ENCODE measurements around the genes ING4, PIANP, COPS7A, ENO2 and CLEC4D.

DNA sequence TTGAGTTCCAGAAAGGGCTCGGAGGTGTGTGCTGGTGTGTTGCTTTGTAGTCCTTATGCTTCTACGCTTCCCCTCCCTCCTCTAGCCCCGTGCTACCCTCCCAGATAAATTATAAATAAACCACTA lies 4.7 kb upstream of the CHD4 start:
- PRO-cap = no peak

GRCh38 chr12:6641070-6641351 lies 5.3 kb upstream of the LPAR5 start:
- PRO-cap = no peak

DNA sequence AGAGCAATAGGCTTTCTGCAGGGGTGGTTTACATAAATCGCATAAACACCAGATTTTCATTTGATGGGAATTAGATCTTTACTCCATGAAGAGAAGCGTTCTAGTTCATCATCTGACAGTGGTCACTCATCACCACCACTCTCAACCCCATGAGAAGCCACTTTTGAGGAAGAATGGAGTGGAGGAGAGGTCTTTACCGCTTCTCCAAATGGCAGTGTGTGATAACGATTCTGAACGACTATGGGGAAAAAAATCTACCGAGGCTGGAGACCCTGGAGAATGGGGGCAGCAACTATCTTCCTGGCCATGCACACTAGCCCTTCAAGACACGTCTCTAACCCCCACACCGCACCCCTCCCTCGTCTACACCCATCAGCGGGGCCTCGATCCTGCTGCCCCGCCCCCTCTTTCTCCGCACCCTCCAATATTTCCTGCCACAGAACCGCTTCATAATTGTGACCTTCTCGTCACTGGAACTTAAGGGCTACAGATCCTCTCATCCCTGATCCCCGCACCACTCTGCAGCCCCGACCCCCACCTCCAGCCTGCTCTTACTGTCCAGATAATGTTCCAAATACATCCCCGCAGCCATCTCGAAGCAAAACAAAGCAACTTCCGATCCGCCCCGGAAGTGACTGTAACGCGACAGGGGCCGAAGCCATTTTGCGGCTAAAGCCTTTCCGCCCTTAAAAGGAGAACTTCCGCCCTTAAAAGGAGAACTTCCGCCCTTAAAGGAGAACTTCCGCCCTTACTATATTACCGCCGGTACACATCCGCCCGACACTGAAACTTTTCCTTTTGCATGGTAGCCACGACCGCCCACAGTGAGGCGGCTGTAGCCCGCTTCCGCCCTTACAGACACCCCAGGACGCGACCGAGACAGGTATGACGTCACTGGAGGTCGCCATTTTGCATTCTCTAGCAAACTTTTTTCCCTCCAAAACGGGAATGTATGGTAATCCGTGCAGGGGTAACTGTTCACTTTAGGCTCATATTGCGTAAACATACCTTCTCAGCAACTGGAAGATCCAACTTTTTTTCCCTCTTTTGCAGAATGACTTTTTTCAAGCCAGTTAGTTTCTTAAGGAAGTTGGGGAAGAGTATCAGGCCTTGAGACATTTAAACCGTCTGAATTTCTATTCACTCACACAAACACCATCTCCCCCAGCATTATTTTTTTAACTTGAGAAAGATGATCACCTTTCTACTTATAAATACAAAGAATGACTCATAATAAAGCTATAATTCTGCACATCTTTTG lies at the start of gene ING4:
Gene ING4, minus strand, starts transcription at position 610 of the 1,261 bp plus-strand sequence.
- PRO-cap = bidirectional peak, plus-strand start at position 789 of the sequence, minus-strand start at position 605 of the sequence

DNA sequence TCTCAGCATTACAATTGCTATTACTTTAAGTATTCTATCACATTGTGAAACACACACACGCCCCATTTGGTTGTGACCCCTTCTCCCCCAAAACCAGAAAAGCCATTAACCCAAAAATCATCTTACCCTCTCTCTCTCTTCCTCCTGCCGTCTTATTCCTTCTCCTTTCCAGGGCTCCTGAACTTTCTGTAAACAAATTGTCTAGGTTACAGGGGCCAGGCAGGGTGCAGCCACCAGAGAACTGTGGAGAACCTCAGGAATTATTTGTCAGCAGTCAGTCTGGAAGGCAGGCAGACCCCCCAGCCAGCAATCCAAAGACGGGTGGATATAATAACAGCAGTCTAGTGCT lies 1.2 kb downstream of the ZNF384 start:
- PRO-cap = no peak

GRCh38 chr12:6700604-6701350 lies at the start of gene PIANP:
Gene PIANP (minus strand): TSS chr12:6700815.
- PRO-cap = no peak

DNA sequence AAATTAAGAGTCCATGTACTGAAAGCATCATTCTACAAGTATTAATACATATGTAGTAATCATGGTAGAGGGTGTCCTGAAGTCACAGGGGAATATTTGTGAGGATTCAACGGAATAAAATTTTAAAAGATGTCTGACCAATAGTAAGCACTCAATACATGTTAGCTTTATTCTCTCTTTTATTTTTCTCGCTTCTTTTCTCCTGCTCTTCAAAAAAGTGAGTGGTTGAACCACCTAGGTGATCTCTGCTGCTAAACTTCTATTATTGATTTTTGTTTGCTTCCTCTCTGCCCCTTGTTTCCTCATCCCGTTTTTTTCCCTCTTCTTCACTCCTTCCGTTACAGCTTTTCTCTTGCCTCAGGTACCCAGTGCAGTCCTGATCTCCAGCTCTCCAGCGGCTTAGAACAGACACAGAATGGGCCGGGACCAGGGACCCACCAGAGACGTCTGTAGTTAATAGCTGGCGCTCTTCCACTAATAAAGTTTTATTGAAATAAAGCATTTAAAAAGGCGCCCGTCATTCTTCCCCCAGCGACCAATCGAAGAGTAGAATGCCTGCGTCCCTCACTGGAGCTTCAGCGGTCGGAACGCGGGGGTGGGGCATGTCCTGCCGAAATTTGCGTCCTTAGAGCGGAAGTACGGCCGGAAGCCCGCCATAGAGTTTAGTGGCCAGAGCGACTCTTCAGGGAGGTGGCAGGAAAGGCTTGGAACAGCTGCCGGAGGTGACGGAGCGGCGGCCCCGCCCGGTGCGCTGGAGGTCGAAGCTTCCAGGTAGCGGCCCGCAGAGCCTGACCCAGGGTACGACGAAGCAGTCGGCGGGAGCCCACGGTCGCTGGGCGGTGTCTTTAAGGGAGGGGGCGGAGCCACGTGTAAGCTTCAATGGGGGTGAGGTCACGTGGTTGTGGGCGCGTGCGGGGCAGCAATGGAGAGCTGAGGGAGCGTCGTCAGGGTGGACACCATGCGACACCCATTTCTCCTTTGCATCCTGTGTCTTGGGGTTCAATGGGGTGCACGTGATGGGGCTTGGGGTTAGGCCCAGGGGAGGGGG lies at the start of gene COPS7A:
Gene COPS7A, plus strand, starts transcription at position 665 of the 1,048 bp plus-strand sequence.
- PRO-cap = bidirectional peak, plus-strand start at position 784 of the sequence, minus-strand start at position 451 of the sequence

- PRO-cap = no peak
Measured at GRCh38 chr12:6774528-6775507, 2.5 kb downstream of the LAG3 start.

DNA sequence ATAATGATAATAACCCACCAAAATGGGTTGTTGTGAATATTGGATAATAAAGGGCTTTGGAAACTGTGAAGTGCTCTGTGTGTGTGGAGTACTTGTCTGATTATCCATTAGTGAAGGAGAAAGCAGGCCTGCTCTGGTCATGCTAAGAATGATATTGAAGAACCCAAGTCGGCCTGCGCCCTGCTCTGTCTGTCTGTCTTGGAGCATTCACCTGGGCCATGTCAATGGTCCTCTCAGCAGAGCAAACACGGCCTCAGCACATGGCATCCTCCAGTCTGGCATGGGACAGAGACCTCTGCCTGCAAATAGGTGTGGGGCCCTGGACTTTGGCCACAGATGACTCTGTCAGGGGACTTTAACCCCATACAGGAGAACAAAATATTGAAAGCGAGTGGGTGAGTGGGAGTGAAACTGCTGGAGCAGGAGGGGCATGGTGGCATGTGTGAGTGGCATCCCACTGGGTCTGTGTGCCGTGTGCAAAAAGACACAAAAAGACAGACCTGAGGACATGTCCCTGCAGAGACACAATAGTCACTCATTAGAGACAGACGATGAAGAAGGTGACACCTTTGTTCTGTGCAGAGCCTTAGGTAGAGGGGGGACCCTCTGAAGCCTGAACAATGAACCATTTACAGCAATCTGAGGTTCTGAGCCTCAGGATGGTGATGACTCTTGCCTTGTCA lies 7.3 kb downstream of the LAG3 start:
- PRO-cap = no peak

DNA sequence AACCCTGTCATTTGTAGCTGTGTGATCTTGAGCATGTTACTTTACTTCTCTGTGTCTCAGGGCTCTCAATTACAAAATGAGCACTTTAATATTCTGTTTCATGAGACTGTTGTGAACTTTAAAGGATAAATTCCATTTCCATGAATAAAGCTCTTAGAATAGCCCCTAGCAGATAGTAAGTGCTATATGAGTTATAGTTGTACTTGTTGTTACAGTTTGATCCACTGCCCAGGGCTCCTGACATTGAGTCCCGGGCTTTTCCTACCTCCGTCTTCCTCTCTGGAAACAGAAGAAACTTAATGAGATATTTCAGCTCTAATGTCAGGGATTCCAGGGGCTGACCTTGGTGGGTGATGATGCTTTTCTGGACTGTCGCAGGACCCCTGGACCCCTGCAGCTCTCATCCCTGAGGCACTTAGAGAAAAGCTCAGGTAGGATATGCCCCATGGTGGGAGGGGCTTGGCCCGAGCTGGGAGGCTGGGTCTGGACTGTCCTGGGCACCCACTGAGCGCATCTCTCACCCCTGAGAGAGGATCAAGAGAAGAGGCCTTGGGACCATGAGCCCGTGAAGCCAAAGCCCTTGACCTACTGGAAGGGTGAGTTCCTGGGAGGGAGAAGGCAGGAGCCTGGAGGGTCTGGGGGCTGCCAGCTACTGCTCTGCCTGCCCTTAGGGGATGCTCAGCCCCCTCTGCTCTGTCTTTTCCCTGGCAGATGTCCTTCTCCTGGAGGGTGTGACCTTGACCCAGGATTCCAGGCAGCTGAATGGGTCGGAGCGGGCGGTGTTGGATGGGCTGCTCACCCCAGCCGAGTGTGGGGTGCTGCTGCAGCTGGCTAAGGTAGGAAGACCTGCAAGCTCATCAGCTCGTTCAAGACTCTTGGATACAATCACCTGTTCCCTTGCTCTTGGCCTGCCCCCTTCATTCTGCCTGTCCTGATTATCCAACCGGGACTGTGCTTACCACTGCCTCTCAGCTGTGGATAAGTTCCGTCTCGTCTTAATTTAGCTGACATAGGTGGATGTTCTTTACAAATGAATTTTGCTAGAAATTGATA lies 5.3 kb downstream of the P3H3 start:
- PRO-cap = no peak

DNA sequence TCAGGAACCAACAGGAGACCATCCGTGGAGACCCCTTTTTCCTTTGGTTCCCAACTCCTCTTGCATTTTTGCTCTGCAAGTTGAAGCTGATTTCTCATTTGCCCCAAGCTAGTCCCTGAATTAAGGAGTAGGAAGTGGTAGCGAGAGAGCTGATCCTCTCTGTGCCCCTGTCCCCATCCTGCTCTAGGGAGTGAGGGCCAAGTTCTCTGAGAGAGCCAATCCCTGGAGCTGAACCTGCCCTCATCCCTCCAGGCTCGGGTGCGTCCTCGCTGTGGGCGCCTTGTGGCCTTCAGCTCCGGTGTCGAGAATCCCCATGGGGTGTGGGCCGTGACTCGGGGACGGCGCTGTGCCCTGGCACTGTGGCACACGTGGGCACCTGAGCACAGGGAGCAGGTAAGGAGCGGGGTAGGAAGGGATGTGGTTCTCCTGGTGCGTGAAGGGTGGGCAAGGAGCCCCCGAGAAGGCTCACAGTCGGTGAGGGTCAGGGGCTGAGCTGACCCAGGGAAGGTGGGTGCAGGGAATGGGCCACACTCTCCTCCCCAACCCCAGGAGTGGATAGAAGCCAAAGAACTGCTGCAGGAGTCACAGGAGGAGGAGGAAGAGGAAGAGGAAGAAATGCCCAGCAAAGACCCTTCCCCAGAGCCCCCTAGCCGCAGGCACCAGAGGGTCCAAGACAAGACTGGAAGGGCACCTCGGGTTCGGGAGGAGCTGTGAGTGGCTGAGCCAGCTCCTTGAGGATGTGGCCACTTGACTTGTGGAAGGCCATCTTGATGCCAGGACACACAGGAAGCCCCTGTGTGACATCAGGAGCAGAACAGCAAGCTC lies 1.8 kb upstream of the GNB3 start:
- PRO-cap = no peak

GRCh38 chr12:6870946-6871934 lies 1.9 kb downstream of the SPSB2 start:
- PRO-cap = bidirectional peak, plus-strand start at chr12:6871824, minus-strand start at chr12:6871657

DNA sequence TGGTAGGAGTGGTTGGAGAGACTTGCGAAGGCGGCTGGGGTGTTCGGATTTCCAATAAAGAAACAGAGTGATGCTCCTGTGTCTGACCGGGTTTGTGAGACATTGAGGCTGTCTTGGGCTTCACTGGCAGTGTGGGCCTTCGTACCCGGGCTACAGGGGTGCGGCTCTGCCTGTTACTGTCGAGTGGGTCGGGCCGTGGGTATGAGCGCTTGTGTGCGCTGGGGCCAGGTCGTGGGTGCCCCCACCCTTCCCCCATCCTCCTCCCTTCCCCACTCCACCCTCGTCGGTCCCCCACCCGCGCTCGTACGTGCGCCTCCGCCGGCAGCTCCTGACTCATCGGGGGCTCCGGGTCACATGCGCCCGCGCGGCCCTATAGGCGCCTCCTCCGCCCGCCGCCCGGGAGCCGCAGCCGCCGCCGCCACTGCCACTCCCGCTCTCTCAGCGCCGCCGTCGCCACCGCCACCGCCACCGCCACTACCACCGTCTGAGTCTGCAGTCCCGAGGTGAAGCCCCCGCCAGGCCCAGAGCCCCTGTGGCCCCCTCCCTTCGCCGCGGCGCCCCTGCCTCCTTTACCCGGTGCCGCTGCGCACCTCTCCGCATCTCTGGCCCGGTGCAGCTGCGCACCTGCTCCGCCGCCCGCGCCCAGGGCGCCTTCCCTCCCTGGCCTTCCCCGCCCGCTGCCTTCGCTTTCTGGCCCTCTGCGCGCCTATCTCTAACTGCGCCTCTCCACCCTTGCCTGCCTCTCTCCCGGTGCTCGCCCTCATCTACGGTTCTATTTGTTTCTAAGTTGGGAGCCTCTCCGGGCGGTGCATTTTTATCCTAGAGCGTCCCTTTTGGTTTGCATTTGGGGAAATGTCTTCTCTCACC lies at the start of gene ENO2:
Gene ENO2, plus strand, starts transcription at position 424 of the 867 bp plus-strand sequence.
- PRO-cap = bidirectional peak, plus-strand start at position 427 of the sequence, minus-strand start at position 338 of the sequence

DNA sequence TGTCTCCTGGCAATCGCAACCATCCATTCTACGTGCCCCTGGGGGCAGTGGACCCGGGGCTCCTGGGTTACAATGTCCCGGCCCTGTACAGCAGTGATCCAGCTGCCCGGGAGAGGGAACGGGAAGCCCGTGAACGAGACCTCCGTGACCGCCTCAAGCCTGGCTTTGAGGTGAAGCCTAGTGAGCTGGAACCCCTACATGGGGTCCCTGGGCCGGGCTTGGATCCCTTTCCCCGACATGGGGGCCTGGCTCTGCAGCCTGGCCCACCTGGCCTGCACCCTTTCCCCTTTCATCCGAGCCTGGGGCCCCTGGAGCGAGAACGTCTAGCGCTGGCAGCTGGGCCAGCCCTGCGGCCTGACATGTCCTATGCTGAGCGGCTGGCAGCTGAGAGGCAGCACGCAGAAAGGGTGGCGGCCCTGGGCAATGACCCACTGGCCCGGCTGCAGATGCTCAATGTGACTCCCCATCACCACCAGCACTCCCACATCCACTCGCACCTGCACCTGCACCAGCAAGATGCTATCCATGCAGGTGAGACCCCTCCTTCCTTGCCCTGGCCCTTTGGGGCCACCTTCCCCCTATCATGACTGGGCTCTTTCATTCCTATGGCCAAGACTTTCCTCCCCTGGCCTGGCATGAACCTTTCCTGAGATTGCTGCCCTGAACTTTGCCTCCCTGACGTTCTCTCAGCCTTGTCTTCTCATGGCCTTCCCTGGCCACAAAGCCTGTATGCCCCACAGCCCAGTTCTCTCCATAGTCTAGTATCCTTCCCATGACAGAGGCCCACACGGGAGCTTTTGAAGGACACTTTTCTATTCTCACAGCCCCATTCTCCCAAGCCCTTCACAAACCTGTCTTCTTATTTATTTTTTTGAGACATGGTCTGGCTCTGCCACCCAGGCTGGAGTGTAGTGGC lies 4.9 kb upstream of the C12orf57 start:
- PRO-cap = no peak

DNA sequence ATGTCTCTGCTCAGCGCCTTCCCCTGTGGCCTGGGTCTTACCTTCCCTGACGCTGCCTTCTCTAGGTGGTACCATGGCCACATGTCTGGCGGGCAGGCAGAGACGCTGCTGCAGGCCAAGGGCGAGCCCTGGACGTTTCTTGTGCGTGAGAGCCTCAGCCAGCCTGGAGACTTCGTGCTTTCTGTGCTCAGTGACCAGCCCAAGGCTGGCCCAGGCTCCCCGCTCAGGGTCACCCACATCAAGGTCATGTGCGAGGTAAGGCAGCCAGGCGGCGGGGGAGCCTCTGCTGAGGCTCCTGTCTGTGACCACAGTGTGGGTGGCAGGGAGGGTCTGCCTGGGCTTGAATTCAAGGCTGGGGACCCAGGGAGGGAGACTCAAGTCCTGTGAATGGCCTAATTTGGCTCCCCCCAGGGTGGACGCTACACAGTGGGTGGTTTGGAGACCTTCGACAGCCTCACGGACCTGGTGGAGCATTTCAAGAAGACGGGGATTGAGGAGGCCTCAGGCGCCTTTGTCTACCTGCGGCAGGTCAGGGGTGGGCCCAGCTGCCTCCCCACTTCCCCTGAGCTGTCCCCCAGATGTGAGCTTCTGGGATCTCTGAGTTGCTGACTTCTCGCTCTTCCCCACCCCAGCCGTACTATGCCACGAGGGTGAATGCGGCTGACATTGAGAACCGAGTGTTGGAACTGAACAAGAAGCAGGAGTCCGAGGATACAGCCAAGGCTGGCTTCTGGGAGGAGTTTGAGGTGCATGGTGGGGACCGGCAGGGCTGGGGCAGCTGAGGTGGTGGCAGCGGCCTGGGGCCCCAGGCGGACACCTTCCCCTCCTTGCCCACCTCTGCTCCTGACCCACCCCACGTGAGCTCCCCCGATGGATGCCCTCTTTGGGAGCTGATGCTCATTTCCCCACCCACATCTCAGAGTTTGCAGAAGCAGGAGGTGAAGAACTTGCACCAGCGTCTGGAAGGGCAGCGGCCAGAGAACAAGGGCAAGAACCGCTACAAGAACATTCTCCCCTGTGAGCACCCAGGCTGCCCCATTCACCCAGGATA lies 3.9 kb downstream of the PTPN6 start:
- PRO-cap = no peak

GRCh38 chr12:7059509-7060056 lies 935 bp upstream of the C1S start:
- PRO-cap = no peak

- PRO-cap = no peak
Measured at GRCh38 chr12:7130980-7131648, 943 bp downstream of the CLSTN3 start.

DNA sequence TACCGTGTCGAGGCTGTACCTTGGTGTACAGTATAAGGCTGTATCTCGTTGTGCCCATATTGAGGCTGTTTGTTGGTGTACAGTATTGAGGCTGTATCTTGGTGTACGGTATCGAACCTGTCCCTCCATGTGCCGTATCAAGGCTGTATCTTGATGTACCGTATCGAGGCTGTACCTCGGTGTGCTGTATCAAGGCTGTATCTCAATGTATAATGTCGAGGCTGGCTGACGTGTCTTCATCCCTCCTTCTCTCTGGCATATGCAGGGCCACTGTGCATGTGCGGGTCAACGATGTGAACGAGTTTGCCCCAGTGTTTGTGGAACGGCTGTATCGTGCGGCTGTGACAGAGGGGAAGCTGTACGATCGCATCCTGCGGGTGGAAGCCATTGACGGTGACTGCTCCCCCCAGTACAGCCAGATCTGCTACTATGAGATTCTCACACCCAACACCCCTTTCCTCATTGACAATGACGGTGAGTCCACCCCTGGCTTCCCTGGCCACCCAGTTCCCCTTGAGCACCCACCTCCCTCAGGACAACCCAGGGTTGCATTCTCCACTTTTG lies 5.0 kb downstream of the CLSTN3 start:
- PRO-cap = no peak

DNA sequence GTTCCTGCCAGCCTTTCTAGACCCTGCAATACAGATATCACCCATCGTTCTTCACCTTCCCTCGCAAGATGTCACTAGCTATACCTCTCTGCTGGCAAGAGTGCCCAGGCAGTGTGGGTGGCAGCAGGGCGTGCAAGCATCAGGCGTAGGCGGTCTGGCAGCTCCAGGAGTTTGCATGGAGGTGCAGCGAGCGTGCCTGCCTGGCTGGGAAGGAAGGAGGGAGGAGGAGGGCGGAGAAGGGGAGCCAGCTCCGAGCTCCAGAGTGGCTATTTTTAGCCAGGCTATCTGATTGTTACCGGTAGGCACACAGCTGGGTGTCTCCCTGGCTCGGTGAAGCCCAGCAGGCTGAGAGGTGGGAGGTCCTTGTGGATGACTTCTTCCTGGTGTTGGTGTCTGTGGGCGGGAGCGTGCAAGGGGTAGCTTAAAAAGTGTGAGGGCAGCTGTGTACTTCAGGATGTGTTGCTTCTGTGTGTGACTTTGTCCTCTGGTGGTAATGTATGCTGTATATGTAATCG lies 6.2 kb downstream of the FOXJ2 start:
- PRO-cap = no peak

DNA sequence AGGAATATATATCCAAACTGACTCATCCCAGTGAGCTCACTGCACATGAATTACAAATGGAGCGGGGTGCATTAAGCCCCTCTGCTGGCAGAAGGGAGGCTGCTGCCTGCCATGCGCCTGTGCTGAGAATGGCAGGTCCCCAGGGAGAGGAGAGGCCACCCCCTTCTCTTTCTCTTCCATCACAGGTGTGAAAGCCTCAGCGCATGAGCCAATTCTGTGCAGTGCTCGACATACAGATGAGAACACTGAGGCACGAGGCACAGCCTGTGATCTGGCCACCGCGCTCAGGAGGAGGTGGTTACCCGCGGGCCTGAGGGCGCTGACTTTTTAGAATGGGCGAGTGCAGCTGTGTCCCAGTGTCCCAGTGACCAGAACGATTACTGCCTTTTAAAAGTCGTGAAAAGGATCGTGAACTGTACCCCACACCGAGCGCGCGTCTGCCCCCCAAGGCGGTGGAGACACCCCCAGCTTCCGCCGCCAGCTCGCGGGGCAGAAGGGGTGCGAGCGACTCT lies 14.8 kb upstream of the FAM90A1 start:
- PRO-cap = no peak

- PRO-cap = no peak
Measured at GRCh38 chr12:8513397-8513643, at the start of gene CLEC4D. Gene CLEC4D (plus strand): TSS chr12:8513503.